Osteoblast (primary cell): Measurements from ENCODE around the gene RAB29.

GRCh38 chr1:204821806-204822243 lies 6.6 kb upstream of the NFASC start:
- CAGE, long polyA plus RNA: no peak
- RRBS: no CpG with 5 or more reads among the region's 6 CpGs

DNA sequence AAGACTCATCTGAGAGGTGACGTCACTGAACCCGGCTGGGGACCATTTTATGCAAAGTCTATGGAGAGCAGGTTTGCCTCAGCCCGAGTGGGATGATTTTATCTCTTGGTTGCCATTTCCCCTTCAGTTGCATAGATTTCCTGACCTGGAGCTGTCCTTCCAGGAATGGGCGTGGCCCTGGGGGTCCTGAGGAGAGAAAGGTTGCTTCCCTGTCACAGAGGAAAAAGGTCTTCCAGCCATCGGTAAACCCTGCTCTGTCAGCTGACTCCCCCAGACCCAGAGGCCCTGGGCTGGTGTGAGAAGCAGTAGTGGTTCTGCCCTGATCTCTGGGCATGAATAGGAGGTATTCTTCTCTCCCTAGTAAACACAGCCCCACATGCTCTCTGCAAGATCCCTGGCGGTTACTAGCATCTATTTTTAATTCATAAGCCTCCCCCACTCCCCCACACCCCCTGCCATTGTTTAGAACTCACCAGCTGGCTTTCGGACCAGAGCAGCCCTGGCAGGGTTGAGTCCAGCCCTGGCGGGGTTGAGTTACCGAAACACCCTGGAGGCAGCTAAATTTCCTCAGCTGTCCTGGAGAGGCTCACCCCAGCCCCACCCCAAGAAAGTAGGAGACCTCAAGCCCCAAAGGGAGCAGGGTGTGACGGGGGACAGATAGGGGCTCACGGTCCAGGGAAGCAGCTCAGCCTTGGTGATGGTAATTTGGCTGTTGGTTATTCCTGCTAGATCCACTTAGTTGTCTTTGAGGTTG lies 19.8 kb downstream of the TMCC2 start:
- CAGE, long polyA plus RNA: no peak
- RRBS: no CpG with 5 or more reads among the region's 11 CpGs

DNA sequence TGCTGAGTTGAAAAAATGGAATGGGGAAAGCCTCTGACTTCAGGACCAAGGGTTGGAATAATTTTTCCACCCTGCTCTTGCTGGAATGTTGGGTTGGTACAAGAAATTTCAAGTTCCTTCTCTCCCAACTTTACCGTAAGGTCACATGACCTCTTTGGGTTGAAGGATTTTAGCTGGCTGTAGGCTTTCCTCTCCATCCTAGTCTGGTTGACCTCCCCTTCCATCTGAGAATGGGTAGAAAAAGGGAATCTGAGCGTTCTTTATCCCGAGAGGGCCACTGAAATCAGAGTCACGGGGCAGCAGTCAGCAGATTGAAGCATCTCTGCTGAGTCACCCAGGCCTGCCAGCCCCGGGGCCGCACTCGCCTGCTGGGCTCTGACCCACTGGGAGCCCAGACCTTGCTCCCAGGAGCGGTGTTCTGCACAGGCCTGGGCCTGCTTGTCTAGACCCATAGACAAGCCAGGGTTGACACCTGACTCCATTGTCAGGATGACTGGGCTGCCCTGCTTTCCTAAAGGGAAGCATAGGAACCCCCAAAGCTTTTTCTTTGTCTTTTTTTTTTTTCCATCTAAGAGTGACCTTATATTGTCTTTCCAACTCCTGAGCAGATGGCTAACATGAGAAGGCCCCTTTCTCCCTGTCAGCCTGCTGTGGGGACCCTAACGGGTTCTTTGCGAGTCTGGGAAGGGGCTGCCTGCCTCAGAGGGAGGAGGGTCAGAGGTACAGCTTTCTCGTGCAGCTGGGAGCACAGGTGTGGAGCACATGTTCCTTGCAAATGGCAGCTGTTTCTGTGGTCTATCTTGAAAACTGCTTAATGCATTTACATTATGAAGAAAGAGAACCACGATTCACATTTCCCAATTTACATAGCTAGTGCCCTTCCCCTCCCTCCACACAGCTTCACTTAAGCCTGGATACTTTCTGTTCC lies 31.2 kb downstream of the TMCC2 start:
- CAGE, long polyA plus RNA: no peak
- RRBS: no CpG with 5 or more reads among the region's 12 CpGs

DNA sequence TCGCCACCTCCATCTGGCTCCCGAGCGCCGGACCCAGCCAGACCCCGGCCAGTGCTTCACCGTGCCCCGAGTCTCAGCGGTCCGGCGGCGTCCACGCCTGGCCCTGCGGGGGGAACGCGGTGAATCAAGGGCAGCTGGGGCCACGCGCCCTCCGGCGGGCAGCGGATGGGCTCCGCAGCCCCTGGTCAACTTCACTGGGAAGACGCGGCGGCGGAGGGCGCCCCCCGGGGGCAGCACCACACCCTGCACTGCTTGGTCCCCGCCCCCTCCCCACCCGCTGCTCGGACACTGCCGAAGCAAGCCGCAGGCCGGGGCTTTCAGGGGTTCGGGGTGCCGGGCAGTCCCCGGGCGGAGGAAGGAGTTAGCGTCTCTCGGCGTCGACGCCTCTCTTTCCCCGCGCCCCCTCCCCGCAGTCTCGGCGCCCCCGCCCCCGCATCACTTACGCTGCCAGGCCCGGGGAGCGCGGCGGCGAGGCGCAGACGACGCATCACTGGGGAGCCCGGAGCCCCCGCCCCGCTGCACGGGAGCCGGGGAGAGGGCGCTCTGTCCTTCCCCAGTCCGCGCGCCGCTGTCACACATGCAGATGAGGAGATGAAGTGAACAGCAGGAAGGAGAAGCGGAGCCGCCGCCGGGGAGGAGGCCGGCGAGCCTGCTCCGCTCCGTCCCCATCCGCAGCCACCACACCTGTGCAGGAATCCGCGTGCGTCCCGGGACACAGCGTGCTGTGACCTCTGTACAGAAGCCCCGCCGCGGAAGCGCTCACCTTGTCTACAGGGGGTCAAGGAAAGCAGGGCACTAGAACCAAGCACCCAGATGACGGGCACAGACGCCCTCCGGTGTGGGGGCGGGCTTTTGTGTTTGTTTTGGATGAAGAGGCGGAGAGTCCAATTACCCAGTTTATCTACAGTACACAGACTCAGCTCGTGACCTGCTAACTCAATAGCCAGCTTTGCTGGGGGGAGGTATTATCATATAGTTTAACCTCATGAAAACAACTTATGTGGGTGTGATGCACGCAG lies 12.7 kb downstream of the KLHDC8A start:
- CAGE, long polyA plus RNA: no peak
- RRBS: 3% methylated on average over 65 of the region's 93 CpGs

GRCh38 chr1:205359596-205360801 lies 3.3 kb upstream of the KLHDC8A start:
- CAGE, long polyA plus RNA: no peak
- RRBS: 63% methylated on average over 5 of the region's 14 CpGs

DNA sequence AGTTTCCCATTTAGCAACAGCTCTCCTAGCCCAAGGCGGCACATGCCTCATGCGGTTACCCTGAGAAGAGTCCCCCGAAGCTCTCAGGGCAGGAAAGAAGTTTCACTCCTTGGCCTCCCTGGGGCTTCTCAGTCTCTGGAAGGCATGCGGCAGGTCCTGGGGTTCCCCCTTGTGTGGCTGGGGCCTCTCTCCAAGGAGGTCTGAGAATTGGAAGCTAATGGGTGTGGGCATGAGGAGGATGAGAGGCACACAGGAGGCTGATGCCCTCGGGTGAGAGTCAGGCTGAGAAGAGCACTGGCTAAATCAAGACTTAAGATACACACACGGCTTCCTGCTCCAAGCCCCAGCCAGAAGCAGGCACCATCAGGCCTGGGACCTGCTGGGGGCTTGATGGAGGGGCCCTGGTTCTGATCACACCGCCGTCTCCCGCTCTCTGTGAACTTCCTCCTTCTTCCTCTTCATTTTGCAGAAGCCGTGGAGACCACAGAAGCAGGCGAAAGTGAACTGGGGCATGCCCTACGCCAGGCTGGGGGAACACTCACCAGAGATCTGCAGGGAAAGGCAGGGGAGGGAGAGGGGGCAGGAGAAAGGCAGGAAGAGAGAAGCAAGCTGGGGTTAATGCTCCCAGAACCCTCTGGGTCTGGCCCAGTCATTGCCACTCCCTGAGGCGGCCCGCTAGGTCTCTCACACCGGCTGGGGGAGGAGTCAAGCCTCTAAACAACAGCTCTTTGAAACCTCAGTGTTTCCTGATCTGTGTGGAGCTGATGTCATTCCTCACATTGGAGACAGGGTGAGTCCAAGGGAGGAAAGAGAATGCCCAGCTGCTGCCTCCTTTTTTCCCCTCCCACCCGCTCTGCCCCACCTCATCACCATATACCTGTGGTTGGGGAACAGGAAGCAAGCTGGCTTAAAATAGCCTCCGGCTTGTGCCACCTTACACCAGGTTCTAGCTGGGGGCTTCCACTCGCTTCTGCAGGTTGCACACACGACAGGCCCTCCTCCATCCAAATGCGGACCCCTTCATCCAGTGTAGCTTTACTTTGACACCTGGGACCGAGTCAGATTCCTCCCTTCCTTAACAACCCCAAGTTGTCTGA lies 15.0 kb downstream of the BLACAT1 start:
- CAGE, long polyA plus RNA: no peak
- RRBS: no CpG with 5 or more reads among the region's 21 CpGs

GRCh38 chr1:205448732-205449593 lies 6.9 kb downstream of the BLACAT1 start:
- CAGE, long polyA plus RNA: no peak
- RRBS: no CpG with 5 or more reads among the region's 8 CpGs

DNA sequence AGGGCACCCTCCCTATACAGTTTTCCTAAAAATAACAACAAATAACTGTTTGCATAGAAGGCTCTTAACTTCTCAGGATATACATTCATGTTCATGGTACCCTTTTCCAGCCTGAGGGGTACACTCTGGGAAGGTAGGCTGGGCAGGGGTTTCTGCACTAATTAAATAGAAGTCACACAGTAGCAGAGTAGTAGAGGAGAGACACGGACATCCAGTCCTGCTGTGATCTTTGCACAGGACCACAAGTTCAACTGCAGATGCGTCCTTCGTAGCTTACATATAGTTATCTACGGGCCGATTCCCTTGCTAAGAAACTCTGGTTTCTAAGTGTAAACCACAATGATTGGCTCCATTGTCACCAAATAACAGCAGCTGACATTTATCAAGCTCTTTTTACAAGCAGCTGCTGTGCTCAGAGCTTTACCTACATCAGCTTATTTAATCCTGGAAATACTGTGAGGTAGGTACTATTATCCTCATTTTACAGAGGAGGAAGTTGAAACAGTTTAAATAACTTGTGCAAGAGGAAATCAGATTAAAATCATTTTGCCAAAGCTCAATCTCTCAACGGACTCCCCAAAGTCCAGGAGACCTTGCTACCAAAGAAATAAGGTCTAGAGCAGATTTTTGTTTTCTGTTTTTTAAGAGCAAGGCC lies 3.1 kb downstream of the SLC45A3 start:
- CAGE, long polyA plus RNA: no peak
- RRBS: no CpG with 5 or more reads among the region's 6 CpGs

DNA sequence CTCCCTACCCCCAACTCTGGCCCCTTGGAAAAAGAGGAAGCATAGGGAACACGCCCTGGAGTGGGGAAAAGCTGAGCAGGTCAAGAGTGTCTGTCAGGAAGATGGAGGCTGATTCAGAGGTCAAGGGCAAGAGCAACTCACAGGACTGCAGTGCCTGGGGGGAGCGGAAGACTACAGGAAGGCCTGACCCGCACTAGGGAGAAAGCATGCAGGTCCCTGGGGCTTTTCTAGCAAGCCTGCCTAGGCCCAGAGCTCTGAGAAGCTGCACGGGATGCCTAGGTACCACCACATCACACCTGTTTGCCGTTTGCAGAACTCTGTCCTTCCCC lies 1.1 kb downstream of the SLC45A3 start:
- CAGE, long polyA plus RNA: no peak
- RRBS: no CpG with 5 or more reads among the region's 5 CpGs

- CAGE, long polyA plus RNA: no peak
- RRBS: no CpG with 5 or more reads among the region's 9 CpGs
Measured at GRCh38 chr1:205714192-205715163, 34.2 kb upstream of the SLC45A3 start.

GRCh38 chr1:205720194-205721051 lies 29.6 kb downstream of the NUCKS1 start:
- CAGE, long polyA plus RNA: no peak
- RRBS: no CpG with 5 or more reads among the region's 6 CpGs

GRCh38 chr1:205774971-205775604 lies at the start of gene RAB29:
Gene RAB29 (minus strand): TSS chr1:205775482.
- CAGE, long polyA plus RNA: no peak
- RRBS: 1% methylated on average over 18 of the region's 43 CpGs

- CAGE, long polyA plus RNA: no peak
- RRBS: no CpG with 5 or more reads among the region's 7 CpGs
Measured at GRCh38 chr1:205934477-205935230, 8.6 kb downstream of the SLC26A9 start.

GRCh38 chr1:205983706-205984415 lies 19.3 kb downstream of the RAB7B start:
- CAGE, long polyA plus RNA: no peak
- RRBS: no CpG with 5 or more reads among the region's 12 CpGs

DNA sequence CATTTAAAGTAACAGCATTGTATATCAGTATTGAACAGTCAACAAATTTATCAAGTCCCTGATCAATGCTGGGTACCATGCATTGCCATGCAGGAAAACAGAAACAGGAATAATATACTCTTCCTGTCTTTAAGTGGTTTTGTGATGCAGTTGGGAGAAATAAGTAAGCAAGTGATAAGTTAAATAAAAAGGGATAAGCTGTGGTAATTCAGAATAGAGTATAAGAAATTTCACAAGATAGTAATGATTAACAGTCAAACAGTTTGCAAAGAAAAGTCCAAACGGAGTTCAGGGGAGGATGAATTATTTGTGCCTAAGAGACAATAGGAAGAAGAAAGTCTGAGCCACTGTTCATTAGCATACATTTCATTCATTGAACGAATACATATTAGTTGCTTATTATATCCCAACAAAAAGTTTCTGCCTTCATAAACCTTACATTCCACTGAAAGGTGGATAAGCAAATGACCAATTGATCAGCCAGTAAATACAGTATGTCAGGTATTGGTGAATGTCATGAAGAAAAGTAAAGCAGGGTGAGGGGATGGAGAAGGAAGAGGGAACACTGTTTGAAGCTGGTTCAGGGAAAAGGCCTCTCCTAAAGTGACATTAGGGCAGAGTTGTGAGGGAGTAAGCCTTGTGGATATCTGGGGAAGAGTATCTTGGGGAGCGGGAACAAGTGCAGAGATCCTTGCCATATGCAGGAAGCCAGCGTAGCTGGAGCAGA lies 38.9 kb upstream of the IKBKE start:
- CAGE, long polyA plus RNA: no peak
- RRBS: no CpG with 5 or more reads among the region's 4 CpGs

DNA sequence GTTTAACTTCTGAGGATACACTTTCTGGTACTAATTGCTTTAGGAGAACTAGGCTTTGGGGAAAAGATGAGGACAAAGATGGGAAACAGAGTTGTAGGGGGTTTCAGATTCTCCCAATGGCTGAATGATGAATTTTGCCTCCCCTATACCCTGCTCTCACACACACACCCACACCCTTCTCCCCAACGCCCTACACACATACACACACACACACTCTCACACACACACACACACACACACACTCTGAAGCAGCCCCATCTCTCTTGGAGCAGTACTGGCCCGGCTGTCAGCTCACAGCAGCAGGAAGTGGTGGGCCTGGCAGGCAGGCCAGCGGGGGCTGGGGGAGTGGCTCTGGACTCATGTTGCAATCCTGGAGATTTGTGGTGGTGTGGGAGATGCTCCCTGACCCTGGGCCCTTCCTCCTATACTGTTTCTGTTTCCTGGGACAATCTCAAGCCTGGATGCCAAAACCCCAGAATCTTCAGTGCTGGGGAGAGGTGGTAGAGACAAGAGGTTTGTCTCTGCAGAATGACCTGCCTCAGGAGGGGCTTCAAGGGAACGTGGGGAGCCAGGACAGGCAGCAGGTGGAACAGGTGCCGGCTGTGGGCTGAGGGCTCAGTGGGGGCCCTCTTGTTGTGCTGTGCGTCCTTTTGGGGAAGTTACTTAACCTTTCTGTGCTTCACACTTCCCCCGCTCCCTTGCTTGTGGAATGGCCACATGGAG lies 2.3 kb downstream of the IKBKE start:
- CAGE, long polyA plus RNA: no peak
- RRBS: no CpG with 5 or more reads among the region's 7 CpGs

DNA sequence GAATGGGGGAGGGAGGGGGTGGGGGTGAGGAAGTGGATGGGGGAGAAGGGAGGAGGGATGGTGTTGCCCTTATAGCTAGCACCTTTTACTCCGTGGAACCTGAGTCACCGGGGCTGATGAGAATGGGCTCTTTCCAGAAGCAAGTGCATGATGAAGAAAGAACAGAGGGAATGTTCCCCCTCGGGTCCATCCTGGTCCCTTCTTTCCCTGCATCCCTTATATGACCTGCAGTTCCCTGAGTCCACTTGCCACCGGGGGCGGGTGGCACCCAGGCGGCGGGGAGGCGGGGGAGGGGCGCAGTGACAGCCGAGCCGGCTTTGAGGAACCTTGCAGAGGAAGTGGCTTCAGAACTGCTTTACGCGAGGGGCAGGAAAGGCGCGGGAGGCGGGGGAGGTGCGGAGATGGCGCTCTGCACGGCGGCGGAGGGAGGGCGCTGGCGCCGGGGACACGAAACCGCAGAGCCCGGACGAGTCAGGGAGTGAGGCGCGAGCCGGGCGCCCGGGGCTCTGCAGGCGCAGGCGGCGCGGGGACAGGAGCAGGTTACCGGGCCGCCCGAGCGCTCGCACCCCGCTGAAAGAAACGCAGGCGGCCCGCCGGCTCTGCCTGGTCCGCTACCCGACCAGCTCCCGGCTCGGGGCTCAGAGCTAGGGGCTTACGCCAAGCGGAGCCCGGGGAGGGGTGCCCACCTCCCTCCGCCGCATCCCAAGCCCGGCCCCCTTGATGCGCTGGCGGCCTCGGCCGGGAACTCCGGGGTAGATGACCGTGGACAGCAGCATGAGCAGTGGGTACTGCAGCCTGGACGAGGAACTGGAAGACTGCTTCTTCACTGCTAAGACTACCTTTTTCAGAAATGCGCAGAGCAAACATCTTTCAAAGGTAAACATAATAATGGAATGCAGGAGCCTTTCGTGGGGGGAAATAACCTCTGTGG lies 49.8 kb downstream of the RASSF5 start:
- CAGE, long polyA plus RNA: no peak
- RRBS: 3% methylated on average over 31 of the region's 66 CpGs

- CAGE, long polyA plus RNA: no peak
- RRBS: no CpG with 5 or more reads among the region's 1 CpG
Measured at GRCh38 chr1:206563381-206564081, 48.7 kb downstream of the EIF2D start.

- CAGE, long polyA plus RNA: no peak
- RRBS: no CpG with 5 or more reads among the region's 9 CpGs
Measured at GRCh38 chr1:206585058-206585557, 27.2 kb downstream of the EIF2D start.

DNA sequence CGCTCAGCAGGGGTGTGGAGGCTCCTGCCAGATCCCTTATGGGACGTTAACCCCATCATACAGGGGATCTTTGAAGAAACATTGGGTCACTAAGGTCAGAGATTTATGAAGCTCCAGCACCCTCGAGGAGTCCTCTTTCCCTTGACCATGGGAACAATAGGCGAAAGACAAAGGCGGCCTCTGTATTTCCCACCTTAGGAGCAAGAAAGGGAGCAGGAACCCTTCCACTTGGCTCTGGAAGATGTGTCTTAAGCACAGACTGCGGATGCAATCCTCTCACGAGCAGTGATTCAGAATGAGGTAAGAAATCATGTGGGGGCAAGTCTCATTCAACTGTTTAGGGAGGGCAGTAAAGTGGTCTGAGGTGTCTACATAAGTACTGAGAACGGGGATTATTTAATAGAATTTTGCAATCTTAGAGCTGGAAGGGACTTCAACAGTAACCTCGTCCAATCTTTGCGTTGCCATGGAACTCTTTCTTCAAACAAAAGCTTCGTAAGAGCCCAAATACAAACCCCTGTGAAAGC lies 1.7 kb upstream of the DYRK3 start:
- CAGE, long polyA plus RNA: no peak
- RRBS: no CpG with 5 or more reads among the region's 11 CpGs